Melanocyte of skin (primary cell): ENCODE data around the gene ATG13.

GRCh38 chr11:44620922-44621651 lies 55.6 kb downstream of the CD82 start:
- CAGE, long polyA plus RNA, 2 experiments = no peak in any of the 2 experiments

GRCh38 chr11:44630391-44630862 lies 65.0 kb downstream of the CD82 start:
- CAGE, long polyA plus RNA, 2 experiments = no peak in any of the 2 experiments

DNA sequence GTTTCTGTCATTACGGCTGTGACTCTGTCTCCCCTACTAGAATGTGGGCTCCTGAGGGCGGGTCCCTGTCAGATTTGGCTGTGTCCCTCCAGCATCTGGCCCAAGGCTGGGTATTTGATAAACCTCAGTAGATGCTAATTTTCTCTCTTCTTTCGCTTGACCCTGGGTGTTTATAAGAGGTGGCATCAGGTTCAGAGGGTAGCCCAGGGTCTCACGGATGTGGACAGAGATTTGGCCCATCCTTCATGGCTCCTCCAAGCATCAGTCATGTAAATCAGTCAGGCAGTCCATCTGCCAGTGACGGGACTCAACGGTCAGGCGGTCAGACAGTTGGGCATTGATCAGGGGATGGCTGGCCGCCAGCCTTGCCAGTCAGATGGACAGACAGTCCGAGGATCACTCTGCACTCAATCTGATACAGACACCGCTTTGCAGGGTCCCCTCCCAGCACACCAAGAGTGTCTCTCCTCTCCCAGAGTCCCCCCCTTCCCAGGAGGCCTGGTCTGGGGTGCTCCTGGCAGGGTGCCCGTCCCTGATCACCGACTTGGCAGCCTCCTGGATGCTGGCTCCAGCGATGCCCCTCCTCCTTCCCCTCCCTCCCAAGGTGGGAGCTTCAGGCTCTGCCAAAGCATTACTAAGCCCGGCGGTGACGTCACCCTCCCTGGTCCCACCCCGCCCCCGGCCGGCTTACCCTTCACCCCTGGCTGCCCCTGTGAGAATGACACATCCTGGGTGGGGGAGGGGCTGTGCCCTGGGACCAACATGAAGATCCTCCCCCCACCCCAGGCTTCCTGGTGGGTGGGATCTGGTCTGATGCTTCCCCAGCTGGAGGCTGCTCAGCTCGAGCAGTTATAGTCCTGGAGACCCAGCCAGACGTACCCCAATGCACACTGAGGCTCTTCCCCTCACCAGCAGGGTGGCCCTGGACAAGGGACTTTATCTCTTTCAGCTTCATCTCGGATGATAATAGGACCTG lies 69.0 kb downstream of the CD82 start:
- CAGE, long polyA plus RNA, 2 experiments = no peak in any of the 2 experiments

GRCh38 chr11:44939585-44939960 lies 11.1 kb downstream of the TP53I11 start:
- CAGE, long polyA plus RNA, 2 experiments = no peak in any of the 2 experiments

GRCh38 chr11:44949112-44950020 lies 1.3 kb downstream of the TP53I11 start:
- CAGE, long polyA plus RNA, 2 experiments = no peak in any of the 2 experiments

DNA sequence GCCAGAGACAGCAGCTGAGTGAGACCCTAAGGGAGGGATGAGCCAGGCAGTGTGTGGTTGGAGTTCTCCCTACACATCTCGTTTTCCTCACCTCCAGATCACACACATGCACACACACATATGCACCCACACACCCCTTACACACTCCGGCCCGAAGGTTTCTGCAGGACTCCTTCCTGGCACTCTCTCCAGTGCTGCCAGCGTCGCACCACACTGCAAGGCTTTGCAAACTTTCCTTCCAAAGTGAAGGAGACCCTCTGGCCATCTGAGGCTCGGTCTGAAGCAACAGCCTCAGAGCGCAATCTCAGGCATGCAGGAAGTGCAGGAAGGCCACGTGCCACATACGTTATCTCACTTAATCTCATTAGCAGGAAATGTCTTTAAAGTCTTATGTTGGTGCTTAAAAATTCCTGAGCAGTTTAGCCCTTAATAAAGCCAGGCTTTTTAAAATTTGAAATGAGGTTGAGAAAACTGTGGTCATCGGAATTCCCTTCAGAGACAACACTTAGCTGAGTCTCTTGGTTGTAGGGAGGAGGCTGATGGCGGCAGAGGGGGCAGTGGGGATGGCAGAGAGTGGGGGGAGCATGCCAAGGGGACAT lies 27.0 kb upstream of the TP53I11 start:
- CAGE, long polyA plus RNA, 2 experiments = no peak in any of the 2 experiments

- CAGE, long polyA plus RNA, 2 experiments = no peak in any of the 2 experiments
These were observed 18.7 kb downstream of the SLC35C1 start for GRCh38 chr11:45823366-45824396.

DNA sequence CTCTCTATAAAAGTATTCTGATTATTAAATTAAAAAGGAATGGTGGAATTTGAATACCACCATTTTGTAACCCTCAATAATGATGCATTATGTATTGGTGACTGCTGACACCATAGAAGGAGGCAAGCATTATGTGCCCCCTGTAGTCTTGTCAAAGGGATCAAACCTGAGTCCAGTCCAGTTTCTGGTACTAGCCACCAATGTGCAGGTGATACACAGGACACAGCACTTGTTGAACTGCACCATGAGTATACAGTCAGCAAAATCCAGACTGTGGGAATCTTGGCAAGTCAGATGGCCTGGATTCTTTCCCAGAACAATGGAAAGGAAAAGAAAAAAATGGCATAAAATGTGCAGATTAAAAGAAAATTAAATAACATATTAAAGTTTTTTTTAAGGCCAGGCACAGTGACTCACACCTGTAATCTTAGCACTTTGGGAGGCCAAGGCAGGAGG lies 16.7 kb downstream of the CRY2 start:
- CAGE, long polyA plus RNA, 2 experiments = no peak in any of the 2 experiments

GRCh38 chr11:45883683-45884618 lies 1.5 kb upstream of the MAPK8IP1 start:
- CAGE, long polyA plus RNA, 2 experiments = no peak in any of the 2 experiments

GRCh38 chr11:45902334-45902752 lies 4.7 kb downstream of the FREY1 start:
- CAGE, long polyA plus RNA, 2 experiments = no peak in any of the 2 experiments

DNA sequence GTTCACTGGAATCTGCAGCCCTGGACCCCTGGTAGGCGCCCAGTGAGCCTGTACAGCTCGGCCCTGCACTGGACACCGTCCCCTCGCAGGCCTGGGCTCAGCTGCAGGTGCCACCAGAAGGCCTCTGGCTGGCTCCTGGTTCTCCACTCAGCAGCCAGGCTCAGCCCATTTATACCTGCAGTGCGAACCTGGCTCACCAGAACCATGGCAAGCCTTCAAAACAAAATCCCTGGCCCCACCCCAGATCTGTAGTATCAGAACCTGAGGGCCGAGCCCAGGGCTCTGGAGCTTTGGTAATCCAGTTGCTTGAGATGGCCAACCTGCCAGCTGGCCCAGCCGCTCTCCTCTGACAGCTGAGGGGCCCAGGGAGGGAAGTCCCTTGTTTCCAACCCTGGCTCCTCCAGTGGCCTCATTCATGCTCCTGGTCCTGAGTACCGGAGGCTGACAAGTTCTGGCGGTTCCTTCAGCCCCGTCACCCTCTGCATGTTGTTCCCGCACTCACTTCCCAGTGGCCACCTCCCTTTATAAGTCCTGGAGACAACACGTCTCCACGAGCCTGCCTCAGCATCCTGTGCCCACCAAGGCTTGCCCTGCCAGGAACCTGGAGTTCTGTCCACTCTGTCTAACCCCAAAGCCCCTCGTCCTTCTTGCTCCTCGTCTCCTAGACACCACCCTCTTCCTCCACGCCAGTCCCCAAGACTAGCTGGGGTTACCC lies 1.0 kb upstream of the FREY1 start:
- CAGE, long polyA plus RNA, 2 experiments = no peak in any of the 2 experiments

DNA sequence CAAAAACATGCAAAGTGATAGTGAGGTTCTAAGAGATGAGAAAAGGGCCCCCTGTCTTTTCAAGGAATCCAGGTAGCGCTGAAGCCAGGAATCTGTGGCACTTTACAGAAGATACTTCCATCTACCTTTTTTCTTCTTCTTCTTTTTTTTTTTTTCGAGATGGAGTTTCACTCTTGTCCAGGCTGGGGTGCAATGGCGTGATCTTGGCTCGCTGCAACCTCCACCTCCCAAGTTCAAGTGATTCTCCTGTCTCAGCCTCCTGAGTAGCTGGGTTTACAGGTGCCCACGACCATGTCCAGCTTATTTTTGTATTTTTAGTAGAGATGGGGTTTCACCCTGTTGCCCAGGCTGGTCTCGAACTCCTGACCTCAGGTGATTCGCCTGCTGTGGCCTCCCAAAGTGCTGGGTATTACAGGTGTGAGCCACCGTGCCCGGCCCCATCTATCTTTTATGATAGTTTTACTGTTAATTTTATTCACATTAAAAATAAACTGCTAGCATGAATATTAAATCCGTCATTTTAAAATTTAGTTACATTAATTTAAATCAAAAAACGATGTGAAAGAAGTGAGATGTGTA lies 84.8 kb downstream of the LARGE2 start:
- CAGE, long polyA plus RNA, 2 experiments = no peak in any of the 2 experiments

GRCh38 chr11:46238927-46239677 lies 38.4 kb upstream of the CREB3L1 start:
- CAGE, long polyA plus RNA, 2 experiments = no peak in any of the 2 experiments

GRCh38 chr11:46243029-46244106 lies 34.1 kb upstream of the CREB3L1 start:
- CAGE, long polyA plus RNA, 2 experiments = no peak in any of the 2 experiments

DNA sequence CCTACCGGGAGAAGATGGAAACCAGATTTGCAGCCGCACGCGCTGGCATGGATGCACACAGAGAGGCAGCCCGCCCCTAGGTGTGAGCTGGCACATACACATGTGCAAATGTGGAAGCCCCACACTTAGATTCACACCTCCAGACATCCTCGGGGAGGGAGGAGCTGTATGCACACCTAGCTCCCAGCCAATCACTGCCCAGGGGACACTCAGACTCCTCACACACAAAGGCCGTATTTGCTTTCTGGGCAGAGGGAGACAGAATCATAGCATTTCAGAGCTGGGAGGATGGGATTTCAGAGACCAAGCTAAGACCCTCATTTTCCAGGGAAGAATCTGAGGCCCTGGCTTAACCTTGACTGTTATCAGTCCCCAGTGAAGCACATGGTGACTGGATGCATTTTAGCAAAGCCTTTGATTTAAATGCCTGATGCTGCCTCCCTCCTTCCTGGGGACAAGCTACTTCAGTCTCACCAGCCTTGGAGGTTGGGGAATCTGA lies 5.4 kb upstream of the CREB3L1 start:
- CAGE, long polyA plus RNA, 2 experiments = no peak in any of the 2 experiments

DNA sequence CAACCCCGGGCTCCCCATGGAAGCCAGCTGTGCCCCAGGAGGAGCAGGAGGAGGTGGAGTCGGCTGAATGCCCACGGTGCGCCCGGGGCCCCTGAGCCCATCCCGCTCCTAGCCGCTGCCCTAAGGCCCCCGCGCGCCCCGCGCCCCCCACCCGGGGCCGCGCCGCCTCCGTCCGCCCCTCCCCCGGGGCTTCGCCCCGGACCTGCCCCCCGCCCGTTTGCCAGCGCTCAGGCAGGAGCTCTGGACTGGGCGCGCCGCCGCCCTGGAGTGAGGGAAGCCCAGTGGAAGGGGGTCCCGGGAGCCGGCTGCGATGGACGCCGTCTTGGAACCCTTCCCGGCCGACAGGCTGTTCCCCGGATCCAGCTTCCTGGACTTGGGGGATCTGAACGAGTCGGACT lies 339 bp downstream of the CREB3L1 start:
- CAGE, long polyA plus RNA, 2 experiments = no peak in any of the 2 experiments

GRCh38 chr11:46281188-46282011 lies 3.9 kb downstream of the CREB3L1 start:
- CAGE, long polyA plus RNA, 2 experiments = no peak in any of the 2 experiments

- CAGE, long polyA plus RNA, 2 experiments = no peak in any of the 2 experiments
These were observed 4.8 kb downstream of the DGKZ start for GRCh38 chr11:46351599-46352854.

- CAGE, long polyA plus RNA, 2 experiments = no peak in any of the 2 experiments
These were observed 16.4 kb downstream of the DGKZ start for GRCh38 chr11:46363565-46364175.

DNA sequence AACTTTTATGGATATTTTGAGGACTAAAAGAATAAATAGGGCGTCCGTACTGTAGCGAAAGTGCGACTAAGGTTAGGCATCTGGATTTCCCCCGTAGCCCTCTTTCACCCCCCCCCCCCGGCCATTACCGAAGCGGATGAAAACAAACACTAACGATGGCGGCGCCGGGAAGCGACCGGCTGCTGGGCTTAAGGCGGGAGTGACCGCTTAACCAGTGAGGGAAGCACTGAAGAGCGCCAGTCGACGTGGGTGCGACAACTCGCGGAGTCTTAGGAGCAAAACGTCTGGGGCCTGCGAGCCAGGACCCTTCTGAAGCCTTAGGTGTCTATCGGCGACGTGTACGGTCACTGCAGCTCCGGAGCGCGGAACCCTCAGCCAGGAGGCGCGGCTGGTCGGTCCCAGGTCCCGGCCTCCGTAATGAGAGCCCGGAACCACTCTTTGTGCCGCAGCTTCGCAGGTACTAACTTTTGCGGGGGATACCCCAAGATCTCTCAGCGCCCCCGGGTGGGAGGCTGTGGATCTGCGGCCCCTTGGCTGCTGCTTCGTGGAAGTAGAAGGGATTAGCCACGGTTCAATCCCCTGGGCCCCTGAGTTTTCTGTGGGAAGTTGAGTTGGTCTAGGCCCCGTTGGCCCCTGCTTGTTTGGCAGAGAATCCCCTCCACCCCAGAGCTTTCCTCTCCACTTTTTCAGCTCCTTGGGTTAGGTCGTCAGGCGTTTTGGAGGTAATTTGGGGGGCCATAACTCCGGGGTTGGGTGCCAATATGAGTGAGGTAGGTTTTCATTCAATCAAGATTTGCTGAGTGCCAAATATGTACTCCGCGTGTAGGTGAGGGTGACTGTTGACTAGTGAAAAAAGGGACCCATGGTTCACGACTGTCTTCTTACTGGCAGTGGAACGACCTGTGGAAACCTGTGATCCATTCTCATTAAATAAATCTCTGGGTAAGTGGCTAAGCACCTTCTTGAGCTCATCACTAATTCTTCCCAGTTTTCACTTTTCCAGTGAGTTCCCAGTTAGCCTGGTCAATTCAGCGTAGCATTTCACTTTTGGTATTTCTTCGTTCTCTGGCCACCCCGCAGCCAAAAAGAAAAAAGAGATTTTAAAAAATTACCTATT lies at the start of gene ATG13:
ATG13 (plus strand) TSS at position 120 of the 1,117 bp plus-strand sequence.
- CAGE, long polyA plus RNA, 2 experiments = no peak in any of the 2 experiments